ENCODE data around the gene SPDYE9.

DNA sequence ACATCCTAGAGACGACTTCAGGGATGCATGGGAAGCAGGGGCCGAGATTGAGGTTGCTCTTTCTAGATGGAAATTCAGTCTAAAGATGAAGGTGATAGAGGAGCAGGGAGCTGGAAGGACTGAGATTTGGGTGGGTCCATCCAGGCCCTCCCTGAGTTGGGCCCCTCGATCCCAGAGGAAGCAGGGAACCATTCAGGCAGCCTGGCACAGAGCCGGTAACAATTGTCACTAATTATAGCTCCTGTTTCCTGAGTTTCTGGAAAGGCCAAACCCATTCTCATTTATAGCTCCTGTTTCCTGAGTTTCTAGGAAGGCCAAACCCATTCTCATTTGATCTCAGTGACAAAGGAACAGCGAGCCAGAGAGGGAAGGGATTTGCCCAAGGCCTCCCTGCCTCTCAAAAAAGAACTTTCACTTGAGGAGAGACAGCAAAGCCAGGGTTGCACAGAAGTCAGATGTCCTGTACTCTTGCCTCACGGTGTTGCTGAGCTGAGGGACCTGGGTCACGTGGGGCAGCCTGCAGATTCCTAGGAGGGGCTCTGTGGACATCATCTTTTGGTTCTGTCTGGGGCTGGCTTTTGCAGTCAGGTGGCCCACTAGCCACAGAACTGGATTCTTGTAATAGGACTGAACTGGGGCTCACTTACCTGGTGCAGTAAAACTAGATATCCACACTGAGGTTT, 241.9 kb downstream of the SPDYE21 start:
- PRO-cap = no peak
- RAMPAGE, long total RNA, 3 experiments = no peak in any of the 3 experiments

DNA sequence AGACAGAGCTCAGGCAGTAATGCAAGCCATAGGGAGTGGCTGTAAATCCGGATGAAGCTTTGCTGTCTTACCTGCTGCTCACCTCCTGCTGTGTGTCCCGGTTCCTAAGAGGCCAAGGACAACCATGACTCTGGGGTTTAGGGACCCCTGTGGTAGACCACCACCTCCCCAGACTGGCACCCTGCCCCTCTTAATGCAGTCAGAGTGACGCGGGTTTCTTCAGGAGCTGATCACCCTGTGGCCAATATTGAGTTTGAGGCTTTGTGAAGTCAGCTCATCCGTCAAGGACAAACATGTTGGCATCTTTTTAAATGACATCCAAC, 777.6 kb upstream of the AUTS2 start:
- PRO-cap = no peak
- RAMPAGE, long total RNA, 3 experiments = no peak in any of the 3 experiments

DNA sequence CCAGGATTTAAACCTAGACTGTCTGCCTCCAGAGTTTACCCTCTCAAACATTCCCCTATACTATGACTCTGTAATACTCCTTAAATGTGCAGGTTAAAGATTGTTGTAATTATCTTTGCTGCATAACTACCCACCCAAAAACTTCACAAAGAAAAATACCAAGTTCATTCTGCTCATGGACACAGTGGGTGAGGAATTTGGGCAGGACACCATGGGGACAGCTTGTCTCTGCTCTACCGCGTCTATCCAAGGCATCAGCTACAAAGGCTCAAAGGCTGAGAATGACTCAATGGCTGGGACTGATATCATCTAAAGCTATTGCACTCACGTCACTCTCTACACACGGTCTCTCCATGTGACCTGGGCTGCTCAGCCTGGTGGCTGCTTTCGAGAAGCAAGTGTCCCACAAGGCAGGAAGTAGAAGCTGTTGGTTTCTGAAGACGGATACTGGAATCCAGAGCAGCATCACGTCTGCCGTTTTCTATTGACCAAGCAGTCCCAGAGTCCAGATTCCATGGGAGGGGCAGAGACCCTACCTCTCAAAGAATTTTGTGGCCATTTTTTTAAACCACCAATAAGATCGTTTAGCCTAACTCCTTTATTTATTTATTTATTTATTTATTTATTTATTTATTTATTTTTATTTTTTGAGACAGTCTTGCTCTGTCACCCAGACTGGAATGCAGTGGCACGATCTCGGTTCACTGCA, 185.6 kb upstream of the AUTS2 start:
- PRO-cap = no peak
- RAMPAGE, long total RNA, 3 experiments = no peak in any of the 3 experiments

DNA sequence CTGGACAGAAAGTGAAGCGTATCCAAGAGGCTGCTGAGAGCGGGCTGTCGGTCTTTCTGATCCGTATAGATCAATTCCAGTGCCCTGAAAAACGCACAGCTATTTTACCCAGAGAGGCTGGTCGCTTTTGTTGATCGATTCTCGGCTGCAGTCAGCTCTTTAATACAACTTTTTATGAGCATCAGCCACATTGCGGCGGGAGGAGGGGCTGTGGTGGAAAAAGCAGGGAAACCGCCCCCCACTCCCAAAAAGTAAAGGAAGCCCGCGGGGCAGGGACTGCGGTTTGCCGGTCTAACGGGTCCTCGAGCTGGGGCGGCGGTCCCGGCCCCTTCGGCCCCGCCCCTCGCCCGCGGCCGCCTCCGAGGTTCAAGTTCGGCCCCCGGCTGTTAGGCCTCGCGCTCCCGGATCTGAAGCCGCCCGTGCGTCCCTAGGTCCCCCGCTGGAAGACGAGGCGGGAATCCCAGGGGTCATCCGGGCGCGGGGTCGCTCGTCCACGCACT, 1.1 kb upstream of the AUTS2 start:
- PRO-cap = no peak
- RAMPAGE, long total RNA, 3 experiments = no peak in any of the 3 experiments

- PRO-cap = no peak
- RAMPAGE, long total RNA, 3 experiments = no peak in any of the 3 experiments
Observed at GRCh38 chr7:69597626-69597811, 756 bp upstream of the AUTS2 start.

GRCh38 chr7:69599084-69600009, 1.1 kb downstream of the AUTS2 start:
- PRO-cap = no peak
- RAMPAGE, long total RNA, 3 experiments = no peak in any of the 3 experiments

DNA sequence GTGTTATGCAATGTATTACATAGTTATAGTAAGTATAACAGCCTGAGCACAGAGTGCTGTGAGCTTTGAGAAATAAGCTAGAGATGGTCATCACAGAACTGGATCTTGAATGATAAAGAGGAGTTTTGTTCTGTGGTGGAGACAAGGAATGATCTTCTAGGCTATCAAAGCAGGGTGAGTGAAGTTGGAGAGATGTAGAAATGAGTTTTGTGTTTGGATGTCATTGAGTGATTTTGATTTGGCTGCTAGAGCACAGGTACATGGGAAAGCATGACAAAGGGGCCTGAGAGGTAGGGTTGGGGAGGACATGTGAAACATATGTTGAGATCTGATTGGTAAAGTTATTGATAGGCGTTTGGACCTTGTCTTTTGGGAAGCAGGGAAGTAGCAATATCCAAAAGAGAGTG, 123.4 kb downstream of the AUTS2 start:
- PRO-cap = no peak
- RAMPAGE, long total RNA, 3 experiments = no peak in any of the 3 experiments

- PRO-cap = no peak
- RAMPAGE, long total RNA, 3 experiments = start-site peak on the plus strand in 1 of 3 experiments, at chr7:70450490-70450604 at its widest, 7 reads per replicate
Observed at GRCh38 chr7:70449891-70450712, 681.8 kb upstream of the GALNT17 start.

- PRO-cap = no peak
- RAMPAGE, long total RNA, 3 experiments = start-site peak on the plus strand in 2 of 3 experiments, at chr7:70495562-70495955 at its widest, 6 reads per replicate
Observed at GRCh38 chr7:70495416-70496118, 636.4 kb upstream of the GALNT17 start.

- PRO-cap = no peak
- RAMPAGE, long total RNA, 3 experiments = no peak in any of the 3 experiments
Observed at GRCh38 chr7:70571254-70571933, 560.5 kb upstream of the GALNT17 start.

DNA sequence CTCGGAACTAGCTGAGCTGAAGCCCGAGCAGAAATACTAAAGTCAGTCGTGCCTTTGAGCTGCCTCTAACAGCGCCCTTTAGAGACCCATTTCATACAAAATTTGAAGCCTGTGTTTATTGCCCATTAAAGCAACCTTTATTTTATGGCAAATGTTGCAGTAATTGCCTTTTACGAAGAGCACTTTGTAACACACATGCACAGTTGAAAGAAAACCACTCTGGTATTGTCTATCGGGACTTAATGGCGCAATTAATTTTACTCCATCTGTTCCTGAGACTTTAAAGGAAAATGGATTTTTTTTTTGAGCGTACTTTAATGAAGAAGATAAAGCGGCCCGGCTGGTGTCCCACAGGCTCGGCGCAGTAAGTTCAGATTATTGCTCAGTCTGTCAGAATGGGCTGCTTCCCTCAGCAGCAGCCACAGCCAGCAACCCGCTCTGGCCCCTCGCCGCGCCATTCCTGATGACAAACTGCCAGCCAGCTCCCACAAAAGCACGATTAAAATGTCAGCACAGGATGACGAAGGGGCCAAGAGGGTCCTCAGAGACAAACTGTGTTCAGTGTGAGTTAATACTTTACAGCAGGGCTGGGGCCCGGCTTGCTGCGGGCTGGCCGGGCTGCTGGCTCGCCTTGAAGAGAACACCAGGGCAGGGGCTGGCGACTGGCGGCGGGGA, 501.1 kb upstream of the GALNT17 start:
- PRO-cap = no peak
- RAMPAGE, long total RNA, 3 experiments = no peak in any of the 3 experiments

DNA sequence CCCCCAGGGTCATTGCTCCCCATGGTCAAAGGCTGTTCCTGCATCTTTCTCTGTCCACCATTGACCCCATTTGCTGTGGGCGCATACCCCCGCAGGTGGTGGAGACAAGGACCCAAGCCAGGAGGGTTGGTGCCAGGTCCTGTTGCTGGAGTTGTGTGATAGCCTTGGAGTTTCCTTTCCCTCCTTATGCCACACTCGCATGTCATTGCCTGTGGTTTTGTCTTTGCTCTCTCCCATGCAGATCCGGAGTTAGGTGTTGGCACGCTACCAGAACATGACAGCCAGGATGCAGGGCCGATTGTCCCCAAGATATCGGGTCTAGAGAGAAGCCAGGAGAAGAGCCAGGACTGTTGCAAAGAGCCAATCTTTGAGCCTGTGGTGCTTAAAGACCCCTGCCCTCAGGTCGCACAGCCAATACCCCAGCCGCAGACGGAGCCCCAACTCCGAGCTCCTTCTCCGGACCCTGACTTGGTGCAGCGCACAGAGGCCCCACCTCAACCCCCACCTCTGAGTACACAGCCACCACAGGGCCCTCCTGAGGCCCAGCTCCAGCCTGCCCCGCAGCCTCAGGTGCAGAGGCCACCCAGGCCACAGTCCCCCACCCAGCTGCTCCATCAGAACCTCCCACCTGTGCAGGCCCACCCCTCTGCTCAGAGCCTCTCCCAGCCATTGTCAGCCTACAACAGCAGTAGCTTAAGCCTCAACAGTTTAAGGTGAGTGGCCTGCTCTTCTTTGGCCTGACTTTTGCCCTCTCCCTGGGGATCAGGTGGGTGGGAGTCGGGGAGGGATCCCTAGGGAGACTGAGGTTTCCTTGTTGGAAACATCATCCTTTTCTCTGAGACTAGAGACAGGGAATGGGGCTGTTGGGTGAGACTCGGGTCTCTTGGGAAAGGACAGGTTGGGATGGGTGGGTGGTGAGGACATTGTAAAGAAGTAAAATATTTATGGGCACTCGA, 369.0 kb upstream of the GALNT17 start:
- PRO-cap = no peak
- RAMPAGE, long total RNA, 3 experiments = no peak in any of the 3 experiments

GRCh38 chr7:70790515-70791413, 341.2 kb upstream of the GALNT17 start:
- PRO-cap = no peak
- RAMPAGE, long total RNA, 3 experiments = no peak in any of the 3 experiments

DNA sequence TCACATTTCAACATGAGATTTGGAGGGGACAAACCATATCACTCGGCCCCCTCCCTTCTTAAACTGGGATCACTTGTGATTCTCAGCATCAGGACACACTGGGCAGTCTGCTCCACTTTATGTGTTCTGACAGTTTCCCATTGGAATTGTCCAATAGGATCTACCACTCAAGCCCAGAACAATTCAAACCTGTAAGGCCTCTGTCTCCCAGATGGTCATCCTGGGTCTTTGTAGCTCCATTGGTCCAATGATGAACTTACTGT, 262.4 kb downstream of the GALNT17 start:
- PRO-cap = no peak
- RAMPAGE, long total RNA, 3 experiments = no peak in any of the 3 experiments

DNA sequence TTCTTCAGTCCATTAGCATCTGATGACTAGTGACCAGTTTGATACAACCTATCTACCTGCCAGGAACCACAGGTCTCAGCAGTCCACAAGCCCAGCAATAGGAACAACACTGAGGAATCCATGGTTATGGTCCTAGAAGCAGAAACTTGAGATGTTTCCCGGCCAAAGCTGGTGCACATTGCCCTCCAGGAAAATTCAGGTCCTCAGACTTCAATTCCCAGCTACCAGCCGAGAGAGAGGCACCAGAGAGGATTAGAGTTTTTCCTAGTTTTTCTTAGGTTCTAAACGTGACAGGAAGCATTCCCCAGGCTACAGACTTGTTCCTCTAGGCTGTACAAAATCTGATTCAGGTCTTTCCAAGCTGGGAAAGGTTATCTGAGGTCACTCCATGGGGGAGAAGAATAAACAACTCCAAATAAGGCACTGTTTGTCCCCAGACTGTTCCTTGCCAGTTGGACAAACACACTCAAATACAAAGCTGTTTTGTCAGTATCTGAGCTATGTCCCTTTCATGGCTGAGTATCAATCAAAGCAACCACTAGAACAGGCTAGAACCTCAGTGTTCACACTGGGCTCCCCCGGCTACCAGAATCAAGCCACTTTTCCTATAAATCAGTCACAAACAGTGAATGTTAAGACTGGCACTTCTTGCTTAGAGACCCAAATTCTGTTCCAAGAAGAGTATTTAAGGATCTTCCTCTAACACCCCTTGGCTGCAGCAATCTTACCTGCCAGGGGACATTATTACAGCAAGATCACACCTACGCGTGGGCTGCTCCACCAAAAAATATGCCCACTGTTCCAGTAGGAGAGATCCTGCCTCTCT, 259.4 kb downstream of the CALN1 start:
- PRO-cap = no peak
- RAMPAGE, long total RNA, 3 experiments = no peak in any of the 3 experiments

- PRO-cap = no peak
- RAMPAGE, long total RNA, 3 experiments = no peak in any of the 3 experiments
Observed at GRCh38 chr7:72332179-72332541, 80.0 kb downstream of the CALN1 start.

GRCh38 chr7:72732029-72732244, 96.1 kb downstream of the TYW1B start:
- PRO-cap = no peak
- RAMPAGE, long total RNA, 3 experiments = no peak in any of the 3 experiments

GRCh38 chr7:72910457-72911157, 14.3 kb upstream of the POM121 start:
- PRO-cap = no peak
- RAMPAGE, long total RNA, 3 experiments = no peak in any of the 3 experiments

GRCh38 chr7:72938332-72938838, 13.5 kb downstream of the POM121 start:
- PRO-cap = no peak
- RAMPAGE, long total RNA, 3 experiments = start-site peak on the plus strand in 1 of 3 experiments, at chr7:72938532-72938629 at its widest, 12 reads per replicate

- PRO-cap = no peak
- RAMPAGE, long total RNA, 3 experiments = no peak in any of the 3 experiments
Observed at GRCh38 chr7:73085809-73086294, at the start of gene SPDYE9. SPDYE9 (minus strand) TSS chr7:73086038.